ENCODE results near the genes VWA1, ATAD3C and TMEM240.

- PRO-cap, 6 experiments = no peak in any of the 6 experiments
- RAMPAGE, long total RNA, 2 experiments = no peak in any of the 2 experiments
- RRBS = 51% methylated on average over 5 of the region's 9 CpGs
These were observed 2.2 kb downstream of the TAS1R3 start for GRCh38 chr1:1333433-1333582.

DNA sequence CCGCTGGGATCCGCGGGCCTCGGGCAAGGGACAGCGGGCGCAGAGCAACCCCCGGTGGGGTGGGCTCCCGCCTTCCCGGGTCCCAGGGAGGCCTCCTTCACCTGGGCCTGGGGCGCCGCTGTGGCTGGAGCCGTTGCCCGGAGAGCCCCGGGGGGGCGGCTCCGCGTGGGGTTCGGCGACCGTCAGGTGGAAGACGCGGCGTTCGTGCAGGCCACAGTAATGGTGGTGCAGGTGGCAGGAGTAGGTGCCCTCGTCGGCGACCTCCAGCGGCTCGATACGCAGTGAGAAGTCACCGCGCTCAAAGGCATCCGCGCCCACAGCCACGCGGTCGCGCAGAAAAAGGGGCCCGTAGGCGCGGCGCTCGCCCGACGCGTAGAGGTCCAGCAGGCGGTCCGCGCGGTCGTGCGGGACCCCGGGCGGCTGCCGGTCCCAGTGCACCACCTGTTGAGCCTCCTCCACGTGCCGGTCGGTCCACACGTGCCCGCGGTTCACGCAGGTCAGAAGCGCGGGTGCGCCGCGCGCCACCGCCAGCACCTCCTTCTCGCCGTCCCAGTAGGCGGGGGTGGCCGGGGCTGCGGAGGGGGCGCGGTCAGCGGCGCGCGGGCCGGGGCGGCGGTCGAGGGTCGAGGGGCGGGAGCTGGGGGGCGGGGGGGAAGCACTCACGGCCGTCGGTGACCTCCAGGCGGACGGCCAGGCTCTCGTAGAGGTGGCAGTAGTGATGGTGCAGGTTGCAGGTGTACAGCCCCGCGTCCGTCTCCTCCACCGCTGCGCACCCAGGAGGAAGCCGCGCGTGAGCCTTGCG, 3.6 kb downstream of the MXRA8 start:
- PRO-cap, 6 experiments = no peak in any of the 6 experiments
- RAMPAGE, long total RNA, 2 experiments = no peak in any of the 2 experiments
- RRBS = 16% methylated on average over 31 of the region's 102 CpGs

GRCh38 chr1:1361817-1362350, 3.5 kb upstream of the MXRA8 start:
- PRO-cap, 6 experiments = peak in 4 of 6 experiments; most common plus-strand start chr1:1362176 (in 3); most common minus-strand start chr1:1362124 (in 2)
- RAMPAGE, long total RNA, 2 experiments = no peak in any of the 2 experiments
- RRBS = 5% methylated on average over 7 of the region's 15 CpGs

DNA sequence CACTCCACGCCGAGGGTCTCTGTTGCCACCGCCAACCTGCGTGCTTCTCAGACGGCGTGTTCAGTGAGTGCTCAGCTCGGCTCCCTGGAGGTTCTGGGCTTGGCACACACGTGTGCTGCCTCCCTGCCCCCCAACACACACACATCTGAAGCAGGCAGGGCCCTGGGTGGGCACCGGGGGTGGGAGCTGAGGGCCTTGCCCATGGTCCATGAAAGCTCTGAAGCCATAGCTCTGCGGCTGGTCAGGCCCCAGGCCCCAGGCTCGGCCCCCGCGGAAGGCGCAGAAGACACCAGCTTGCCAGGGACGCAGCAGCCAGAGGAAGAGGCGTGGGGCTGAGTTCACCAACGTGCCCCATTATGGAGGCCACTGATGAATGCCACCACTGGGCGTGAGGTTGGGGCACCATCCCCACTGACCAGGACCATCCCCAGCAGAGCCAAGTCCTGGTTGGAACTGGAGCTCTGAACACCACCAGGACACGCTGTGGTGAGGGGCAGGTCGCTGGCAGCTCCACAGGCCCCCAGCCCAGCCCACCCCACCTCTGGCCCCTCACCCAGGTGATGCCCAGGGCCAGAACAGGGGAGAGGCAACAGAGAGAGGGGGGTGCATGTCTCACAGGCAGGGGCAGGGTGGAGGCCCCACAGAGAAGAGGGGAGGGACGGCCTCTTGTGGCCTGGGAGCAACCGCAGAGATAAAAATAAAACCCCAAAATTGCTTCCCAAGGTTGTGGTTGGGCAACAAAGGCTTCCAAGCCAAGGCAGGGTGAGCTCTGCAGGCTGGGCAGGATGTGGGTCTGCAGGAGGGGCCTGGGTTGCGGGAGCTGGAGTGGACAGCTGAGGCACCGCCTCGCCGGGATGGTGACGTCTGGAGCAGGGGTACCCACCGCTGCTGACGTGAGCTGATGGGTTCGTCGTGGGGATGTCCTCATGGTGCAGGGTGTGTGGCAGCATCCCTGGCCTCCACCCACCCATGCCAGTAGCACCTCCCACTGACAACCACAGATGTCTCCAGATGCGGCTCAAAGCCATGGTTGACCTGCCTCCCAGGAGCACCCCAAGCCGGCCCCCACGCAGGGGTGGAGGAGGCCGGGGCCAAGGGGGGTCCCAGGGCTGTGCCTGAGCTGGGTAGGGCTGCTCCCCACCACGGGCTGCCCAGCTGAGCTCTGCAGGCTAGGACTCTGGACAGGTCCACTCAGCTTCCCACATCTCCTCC, 3.9 kb downstream of the AURKAIP1 start:
- PRO-cap, 6 experiments = no peak in any of the 6 experiments
- RAMPAGE, long total RNA, 2 experiments = no peak in any of the 2 experiments
- RRBS = no CpG with 5 or more reads among the region's 36 CpGs

GRCh38 chr1:1385490-1385801, 10.4 kb upstream of the AURKAIP1 start:
- PRO-cap, 6 experiments = peak in 1 of 6 experiments; most common minus-strand start chr1:1385658 (in 1)
- RAMPAGE, long total RNA, 2 experiments = no peak in any of the 2 experiments
- RRBS = no CpG with 5 or more reads among the region's 21 CpGs

DNA sequence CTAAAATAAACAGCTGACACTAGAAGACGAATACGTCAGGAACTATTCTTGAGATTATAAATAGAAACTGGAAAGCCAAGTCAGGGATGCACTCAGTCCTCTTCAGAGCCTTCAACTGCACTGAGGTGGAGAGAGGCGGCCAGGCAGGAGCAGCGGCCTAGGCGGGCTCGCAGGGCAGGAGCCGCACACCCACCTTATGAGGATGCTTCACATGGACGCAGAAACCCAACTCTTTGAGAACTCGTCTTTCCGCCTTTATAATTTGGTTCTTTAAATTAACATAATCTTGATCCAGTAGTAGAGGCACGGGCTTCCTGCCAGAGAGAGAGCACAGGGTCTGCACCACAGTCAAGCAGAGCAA, 4.0 kb downstream of the CCNL2 start:
- PRO-cap, 6 experiments = peak in 6 of 6 experiments; most common plus-strand start position 120 of the sequence (in 5)
- RAMPAGE, long total RNA, 2 experiments = no peak in any of the 2 experiments
- RRBS = no CpG with 5 or more reads among the region's 11 CpGs

DNA sequence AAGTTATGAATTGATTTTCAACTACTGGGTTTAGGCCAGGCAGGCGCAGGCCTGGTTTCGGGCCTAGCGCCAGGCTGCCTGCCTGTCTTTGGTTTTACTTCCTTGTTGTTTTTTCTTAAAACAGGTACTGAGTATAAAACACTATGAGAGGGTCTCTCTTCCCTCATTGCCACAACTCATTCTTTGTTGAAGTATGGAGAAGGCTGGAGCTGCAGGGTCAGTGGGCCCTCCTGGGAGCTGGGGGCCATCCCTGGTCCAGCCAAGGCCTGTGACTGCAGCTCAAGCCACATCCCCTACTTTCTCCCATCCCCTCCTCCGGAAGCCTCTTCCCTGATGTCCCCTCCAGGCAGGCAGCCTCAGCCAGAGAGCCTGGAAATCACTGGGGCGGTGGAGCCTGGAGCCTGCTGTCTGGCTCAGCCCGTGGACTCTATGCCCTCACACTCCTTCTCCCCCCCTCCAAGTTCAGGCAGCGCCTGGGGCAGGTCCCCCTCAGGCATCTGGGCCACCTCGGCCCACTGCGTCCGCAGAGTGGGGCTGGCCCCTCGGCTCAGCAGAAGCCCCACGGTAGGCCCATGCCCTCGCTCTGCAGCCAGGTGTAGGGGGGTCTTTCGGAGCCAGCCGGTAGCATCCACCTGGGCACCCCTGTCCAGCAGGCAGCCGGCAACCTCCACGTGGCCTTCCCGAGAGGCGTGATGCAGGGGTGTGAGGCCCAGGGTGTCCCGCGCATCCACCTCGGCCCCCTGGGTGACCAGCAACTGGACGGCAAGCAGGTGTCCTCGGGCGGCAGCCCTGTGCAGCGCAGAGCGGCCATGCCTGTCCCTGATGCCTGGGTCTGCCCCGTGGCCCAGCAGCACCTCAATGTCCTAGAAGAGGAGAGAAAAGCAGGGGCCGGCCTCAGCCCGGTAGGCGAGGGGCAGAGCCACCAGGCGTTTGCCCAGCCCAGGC, 2.1 kb downstream of the ANKRD65 start:
- PRO-cap, 6 experiments = no peak in any of the 6 experiments
- RAMPAGE, long total RNA, 2 experiments = no peak in any of the 2 experiments
- RRBS = no CpG with 5 or more reads among the region's 32 CpGs

DNA sequence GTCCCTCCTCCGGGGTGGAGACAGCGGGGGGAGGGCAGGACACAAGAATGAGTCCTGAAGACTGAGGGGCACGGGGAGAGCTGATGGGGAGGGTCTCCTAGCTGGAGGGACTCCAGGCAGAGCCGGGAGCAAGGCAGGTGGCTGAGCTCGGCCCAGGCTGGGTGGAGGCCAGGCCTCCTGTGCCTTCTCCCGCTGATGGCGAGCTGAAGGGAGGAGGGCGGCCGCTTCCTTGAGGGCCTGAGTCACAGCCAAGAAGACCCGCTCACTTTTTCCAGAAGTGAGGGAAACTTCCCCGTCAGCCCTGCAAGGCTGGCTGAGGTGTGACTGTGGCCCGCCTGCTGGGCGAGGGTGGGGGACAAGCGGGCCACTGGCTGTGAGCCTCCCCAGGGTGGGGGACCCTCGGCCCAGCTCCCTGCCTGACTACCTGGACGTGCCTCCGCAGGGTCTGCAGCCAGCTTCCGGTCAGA, 1.7 kb upstream of the VWA1 start:
- PRO-cap, 6 experiments = peak in 6 of 6 experiments; most common plus-strand start position 37 of the sequence (in 1); most common minus-strand start position 181 of the sequence (in 6)
- RAMPAGE, long total RNA, 2 experiments = no peak in any of the 2 experiments
- RRBS = 24% methylated on average over 3 of the region's 18 CpGs

DNA sequence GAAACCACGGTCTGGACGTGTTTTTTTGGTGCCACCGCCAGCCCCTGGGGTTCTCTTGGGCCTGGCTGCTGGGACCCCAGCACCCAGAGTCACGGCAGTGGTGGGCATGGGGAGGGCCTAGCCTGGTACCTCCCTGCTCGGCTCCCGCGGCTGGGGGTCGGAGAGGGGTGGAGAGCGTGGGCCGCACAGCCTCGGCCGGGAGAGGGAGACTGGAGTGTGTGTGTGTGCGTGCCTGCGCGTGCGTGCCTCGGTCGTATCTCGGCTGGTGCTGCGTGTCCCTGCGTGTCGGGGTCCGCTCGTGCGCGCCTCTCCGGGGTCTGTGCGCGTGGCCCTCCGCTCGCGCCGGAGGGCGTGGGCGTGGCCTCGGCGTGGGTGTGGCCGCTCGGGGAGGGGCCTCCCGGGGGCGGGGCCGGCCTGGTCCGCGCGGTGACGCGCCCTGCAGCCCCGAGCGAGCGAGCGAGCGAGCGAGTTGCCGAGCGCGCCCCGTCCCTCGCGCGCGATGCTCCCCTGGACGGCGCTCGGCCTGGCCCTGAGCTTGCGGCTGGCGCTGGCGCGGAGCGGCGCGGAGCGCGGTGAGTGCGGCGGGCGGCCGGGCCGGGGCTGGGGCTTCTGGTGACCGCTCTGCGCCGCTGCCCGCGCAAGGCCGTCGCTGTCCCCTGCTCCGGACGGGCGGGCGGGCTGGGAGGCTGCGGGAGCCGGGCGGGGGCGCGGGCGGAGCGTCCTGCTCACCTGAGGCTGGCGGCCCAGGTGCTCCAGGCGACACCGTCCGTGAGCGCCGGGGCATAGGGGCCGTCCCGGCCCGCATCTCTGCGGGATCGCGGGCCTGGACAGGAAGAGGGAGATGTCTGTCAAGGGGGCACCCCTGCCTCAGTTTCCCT, at the start of gene VWA1:
Gene VWA1 (plus strand): TSS at position 441 of the 878 bp plus-strand sequence.
- PRO-cap, 6 experiments = peak in 6 of 6 experiments; most common plus-strand start position 441 of the sequence (in 3); most common minus-strand start position 321 of the sequence (in 3)
- RAMPAGE, long total RNA, 2 experiments = no peak in any of the 2 experiments
- RRBS = 2% methylated on average over 31 of the region's 108 CpGs

DNA sequence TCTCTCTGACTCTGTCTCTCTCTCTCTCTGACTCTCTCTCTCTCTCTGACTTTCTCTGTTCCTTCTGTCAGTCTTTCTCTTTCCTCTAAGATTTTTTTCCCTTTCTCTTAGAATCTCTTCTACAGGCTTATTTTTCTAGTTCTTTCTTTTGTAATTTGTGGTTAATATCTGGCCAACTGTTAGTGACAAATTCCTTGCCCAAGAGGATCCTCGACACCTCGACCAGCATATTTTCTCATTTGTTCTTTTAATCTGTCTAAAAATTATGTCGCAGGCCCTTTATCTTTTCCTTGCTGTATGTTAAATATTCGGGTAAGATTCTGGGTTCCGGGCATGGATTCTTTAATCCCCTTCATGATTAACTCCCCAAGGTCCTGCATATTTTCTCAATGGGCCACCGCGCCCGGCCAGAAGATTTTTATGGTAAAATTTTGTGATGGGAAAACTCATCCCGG, at the start of gene ATAD3C:
Gene ATAD3C (plus strand): TSS at position 351 of the 455 bp plus-strand sequence.
- PRO-cap, 6 experiments = no peak in any of the 6 experiments
- RAMPAGE, long total RNA, 2 experiments = no peak in any of the 2 experiments
- RRBS = 65% methylated on average over 5 of the region's 9 CpGs

- PRO-cap, 6 experiments = no peak in any of the 6 experiments
- RAMPAGE, long total RNA, 2 experiments = no peak in any of the 2 experiments
- RRBS = no CpG with 5 or more reads among the region's 47 CpGs
These were observed 6.5 kb downstream of the ATAD3B start for GRCh38 chr1:1477736-1478863.

DNA sequence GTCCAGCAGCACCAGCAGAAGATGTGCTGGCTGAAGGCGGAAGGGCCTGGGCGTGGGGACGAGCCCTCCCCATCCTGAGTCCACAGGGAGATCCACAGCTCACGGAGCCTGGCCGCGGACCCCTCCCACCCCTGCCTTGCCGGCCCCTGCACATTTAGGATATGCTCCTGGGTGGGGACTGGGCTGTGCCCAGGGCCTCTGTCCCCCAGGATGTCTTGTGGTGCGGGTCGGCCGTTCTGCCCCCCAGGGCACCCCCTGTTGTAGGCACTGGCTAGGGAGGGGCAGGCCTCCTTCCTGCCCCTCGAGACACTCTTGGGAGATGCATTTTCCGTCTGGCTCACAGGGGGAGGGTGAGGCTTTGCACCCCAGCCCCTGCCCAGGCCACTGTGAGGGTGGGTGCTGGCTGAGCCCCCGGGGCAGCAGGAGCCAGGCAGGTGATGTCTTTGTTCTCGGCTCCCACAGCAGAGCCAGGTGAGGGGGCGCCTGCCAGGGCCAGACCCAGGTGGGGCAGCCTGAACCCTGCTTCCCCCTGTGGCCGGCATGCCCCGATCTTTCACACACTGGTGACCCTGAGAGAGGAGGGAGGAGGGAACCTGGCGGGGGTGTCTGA, 6.3 kb downstream of the TMEM240 start:
- PRO-cap, 6 experiments = no peak in any of the 6 experiments
- RAMPAGE, long total RNA, 2 experiments = no peak in any of the 2 experiments
- RRBS = 100% methylated on average over 1 of the region's 18 CpGs

GRCh38 chr1:1540533-1541374, at the start of gene TMEM240:
Gene TMEM240 (minus strand): TSS chr1:1540624.
- PRO-cap, 6 experiments = peak in 6 of 6 experiments; most common plus-strand start chr1:1540719 (in 6); most common minus-strand start chr1:1540603 (in 6)
- RAMPAGE, long total RNA, 2 experiments = no peak in any of the 2 experiments
- RRBS = 8% methylated on average over 36 of the region's 81 CpGs

DNA sequence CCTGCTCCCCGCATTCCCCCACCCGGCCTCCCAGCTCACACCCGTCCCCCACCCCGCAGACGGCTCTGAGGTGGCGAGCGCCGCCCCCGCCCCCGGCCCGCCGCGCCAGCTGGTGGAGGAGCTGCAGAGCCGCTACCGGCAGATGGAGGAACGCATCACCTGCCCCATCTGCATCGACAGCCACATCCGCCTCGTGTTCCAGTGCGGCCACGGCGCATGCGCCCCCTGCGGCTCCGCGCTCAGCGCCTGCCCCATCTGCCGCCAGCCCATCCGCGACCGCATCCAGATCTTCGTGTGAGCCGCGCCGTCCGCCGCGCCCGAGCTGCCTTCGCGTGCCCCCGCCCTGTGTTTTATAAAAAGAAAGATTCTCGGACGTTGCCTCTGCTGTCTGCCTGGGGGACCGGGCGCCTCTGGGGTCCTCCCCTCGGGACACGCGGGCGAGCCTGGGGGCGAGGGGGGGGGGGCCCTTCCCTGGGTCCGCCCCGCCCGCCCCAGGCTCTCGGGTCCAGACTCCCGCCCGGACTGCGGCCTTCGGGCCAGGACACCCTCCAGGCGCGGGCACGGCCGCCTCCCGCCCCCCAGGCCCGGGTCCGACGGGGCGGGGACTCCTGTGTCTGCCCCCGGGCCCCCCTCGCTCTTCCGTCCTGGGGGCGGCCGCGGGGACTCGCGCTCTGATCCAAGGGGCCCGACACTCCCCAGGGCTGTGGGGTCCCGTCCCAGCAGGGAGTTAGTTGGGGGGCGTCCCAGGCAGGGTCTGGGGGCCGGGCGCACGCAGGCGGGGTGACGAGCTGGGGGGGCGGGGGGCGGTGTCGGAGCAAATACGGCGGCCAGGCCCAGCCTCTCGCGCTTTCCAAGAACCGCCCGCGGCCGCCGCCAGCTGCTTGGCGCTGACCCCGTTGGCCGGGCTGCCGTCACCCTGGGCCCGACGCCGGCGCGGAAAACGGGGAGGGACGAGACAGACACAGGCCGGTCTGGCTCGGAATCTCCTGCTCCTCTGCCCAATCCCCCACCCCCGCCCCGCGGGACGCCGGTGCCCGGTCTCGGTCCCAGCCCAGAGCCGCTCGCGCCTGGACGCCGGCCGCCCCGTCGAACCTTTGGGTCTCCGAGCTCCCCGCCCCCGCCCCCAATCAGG, 1.4 kb upstream of the MMP23B start:
- PRO-cap, 6 experiments = peak in 6 of 6 experiments; most common plus-strand start position 285 of the sequence (in 6); most common minus-strand start position 172 of the sequence (in 1)
- RAMPAGE, long total RNA, 2 experiments = no peak in any of the 2 experiments
- RRBS = 16% methylated on average over 49 of the region's 127 CpGs

DNA sequence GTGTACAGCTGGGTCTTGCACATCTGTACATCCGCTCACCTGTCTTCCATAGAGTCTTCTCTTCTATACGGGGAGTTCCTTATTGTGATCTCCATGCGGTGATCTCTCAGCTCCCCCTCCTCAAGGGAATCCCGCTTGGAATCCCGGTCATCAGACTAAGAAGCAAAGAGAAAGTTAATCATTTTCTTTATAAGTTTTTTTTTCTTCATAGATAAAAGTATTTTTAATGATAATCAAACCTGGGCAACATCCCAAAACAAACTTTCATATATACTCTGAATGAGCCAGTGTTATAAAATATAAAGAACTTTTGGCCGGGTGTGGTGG, 3.5 kb downstream of the CDK11B start:
- PRO-cap, 6 experiments = no peak in any of the 6 experiments
- RAMPAGE, long total RNA, 2 experiments = no peak in any of the 2 experiments
- RRBS = no CpG with 5 or more reads among the region's 6 CpGs

GRCh38 chr1:1693338-1693638, 693 bp upstream of the SLC35E2B start:
- PRO-cap, 6 experiments = no peak in any of the 6 experiments
- RAMPAGE, long total RNA, 2 experiments = no peak in any of the 2 experiments
- RRBS = no CpG with 5 or more reads among the region's 35 CpGs

DNA sequence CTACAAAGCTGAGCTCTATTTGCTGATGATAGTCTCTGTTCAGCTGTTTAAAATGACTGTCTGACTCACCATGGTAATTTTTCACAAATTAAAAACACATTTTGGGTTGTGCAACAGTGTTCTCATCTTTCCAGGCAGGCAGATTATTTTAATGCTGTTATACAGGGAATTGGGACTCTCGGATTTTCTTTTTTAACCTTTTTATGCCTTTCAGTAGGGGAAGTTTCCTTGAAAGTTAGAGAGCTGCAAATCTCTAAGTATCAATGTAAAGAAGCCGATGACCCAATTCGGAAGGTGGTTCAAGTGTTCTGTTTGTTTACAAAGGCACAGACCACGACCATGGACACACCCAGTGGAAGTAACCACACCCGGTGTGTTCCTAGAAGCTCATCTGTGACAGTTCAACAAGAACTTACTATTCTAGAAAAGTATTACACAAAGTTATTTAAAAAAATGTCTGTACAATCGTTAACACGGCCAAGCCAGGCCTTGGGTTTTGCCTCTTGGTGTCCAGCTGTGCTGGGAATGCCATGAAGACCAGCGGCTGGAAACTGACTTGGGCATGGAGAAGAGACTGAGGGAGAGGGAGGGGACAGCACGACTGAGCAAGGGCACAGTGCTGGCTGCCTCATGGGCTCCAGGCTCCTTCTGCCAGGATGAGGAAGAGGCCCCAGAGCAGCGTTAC, 4.4 kb upstream of the CDK11A start:
- PRO-cap, 6 experiments = no peak in any of the 6 experiments
- RAMPAGE, long total RNA, 2 experiments = no peak in any of the 2 experiments
- RRBS = no CpG with 5 or more reads among the region's 10 CpGs

DNA sequence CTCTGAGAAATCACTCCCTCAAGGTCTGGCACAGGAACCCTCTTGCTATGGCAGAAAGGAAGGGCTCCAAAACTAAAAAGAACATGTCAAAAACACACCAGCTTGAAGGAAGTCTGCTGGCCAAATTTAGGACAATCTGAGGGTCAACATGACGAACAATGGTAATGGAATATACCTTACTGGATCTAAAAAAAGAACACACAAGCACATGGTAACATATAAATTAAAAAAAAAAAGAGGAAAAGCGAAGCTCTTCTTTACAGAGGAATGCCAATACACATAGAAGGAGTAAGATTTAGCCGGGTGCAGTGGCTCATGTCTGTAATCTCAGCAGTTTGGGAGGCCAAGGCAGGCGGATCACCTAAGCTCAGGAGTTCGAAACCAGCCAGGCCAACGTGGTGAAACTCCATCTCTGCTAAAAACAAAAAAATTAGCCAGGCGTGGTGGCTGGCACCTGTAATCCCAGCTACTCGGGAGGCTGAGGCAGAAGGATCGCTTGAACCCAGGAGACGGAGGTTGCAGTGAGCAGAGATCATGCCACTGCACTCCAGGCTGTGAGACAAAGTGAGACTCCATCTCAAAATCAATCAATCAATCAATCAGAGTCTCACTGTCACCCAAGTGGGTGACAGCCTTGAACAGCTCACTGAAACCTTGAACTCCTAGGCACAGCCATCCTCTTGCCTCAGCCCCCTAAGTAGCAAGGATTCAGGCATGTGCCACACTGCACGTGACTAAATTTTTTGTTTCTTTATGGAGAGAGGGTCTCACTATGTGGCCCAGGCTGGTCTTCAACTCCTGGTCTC, 44.7 kb downstream of the GNB1 start:
- PRO-cap, 6 experiments = no peak in any of the 6 experiments
- RAMPAGE, long total RNA, 2 experiments = no peak in any of the 2 experiments
- RRBS = no CpG with 5 or more reads among the region's 11 CpGs

DNA sequence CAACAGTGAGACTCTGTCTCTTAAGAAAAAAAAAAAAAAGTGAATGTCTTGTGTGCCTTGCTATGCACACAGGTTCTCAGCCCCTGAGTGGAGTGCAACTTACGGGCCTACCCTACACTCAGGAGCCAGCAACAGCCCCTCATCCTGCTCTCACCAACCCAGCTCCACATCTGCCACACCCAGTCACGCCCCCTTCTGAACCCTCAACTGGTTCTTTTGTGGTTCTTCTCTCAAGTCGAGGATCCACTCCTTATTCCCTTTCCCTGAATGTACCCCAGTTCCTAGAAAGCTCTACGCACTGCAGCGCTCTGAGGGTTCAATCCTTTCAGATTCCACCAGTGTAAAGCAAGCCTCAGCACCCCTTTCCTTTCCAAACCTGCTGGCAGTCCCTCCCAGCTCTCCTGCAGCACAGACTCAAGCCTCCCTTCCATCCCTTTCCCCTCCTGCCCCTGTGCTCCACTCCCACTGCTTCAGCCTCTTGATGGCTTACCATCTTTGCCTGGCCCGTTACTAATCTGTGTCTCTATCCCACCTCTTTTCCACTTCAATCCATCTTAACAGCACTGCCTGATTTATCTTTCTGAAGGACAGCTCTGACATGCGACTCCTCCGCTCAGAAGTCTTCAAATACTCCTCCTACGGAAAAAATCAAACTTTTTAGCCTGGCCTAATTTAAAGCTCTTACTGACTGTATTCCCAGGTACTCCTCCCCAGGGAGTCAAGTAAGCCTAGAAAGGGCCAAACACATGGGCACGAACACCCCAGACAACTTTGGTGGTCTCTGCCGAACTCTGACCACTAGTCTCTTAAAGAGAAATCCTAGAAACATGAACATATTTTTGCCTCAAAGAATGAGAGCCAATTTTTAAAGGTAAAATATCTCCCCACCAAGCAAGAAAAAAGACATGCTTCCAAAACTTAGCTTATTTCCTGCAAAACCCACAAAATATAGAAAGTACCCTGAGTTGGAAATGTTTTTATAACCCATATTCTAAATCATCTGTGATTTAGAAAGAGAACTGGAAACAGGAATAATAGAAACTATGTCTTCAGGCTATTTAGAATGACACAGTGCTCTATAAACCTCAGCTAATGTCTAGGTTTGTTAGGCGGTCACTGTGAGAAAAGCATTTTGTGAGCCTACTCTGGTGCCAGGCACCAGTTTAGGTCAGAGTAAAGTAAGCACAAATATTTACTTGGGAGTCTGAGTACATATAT, 37.8 kb downstream of the GNB1 start:
- PRO-cap, 6 experiments = no peak in any of the 6 experiments
- RAMPAGE, long total RNA, 2 experiments = no peak in any of the 2 experiments
- RRBS = no CpG with 5 or more reads among the region's 12 CpGs

GRCh38 chr1:1857301-1857897, 33.5 kb downstream of the GNB1 start:
- PRO-cap, 6 experiments = no peak in any of the 6 experiments
- RAMPAGE, long total RNA, 2 experiments = no peak in any of the 2 experiments
- RRBS = no CpG with 5 or more reads among the region's 2 CpGs

Measured in heart left ventricle (tissue), 7 donors.